ENCODE measurements around the genes JMJD6 and MGAT5B.

DNA sequence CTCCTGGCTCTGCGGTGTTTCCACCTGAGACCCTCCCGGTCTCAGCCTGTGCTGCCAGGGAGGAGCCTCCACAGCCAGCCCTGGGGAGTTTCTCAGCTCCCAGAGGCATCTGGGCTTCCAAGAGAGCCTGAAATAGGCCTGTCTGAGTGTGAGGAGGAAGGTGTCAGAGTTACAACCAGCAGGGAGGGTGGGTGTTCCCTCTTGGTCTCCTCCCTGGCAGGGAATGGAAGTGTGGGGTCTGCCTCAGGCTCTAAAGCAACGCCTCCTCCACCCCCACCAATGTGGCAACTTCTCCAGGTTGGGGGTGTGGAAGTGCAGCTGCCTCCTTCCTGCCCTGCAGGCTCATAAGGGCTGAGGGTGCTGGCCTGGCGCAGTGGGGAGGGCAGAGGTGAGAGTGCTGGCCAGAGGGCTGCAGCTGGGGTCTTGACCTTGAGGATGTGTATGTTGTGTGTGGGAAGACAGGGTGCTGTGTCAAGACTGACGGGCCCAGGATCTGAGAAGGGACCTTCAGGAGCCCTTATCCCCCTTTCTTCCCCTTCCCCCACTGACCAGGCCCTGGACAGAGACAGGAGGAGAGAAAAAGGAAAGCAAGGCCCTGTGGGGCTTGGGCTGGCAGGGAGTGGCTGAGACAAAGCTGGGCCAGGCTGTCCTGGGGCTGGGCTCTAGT is 2.5 kb downstream of the CYGB start:
- RRBS = no CpG with 5 or more reads among the region's 5 CpGs

DNA sequence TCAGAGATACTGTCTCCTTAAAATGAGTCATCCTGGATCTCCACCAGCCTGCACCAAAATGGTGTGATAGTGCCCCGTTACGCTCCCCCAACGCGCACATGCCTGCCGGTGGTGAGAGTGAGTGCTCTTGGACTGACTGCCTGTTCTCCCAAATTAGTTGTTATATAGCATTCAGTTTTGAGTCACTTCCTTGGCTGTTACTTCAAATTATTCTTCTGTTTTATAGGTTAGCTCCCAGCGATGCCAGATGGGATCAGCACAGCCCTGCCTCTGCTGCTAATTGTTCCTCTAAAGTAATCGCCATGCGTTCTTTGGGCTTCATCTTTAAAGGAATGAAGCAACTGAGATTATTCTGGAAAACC is 22.8 kb downstream of the ST6GALNAC2 start:
- RRBS = no CpG with 5 or more reads among the region's 8 CpGs

GRCh38 chr17:76564641-76565561 is 20.8 kb downstream of the ST6GALNAC2 start:
- RRBS = no CpG with 5 or more reads among the region's 9 CpGs

GRCh38 chr17:76565562-76566666 is 19.7 kb downstream of the ST6GALNAC2 start:
- RRBS = no CpG with 5 or more reads among the region's 15 CpGs

- RRBS = no CpG with 5 or more reads among the region's 6 CpGs
These were observed 4.2 kb downstream of the ST6GALNAC2 start for GRCh38 chr17:76581417-76581862.

DNA sequence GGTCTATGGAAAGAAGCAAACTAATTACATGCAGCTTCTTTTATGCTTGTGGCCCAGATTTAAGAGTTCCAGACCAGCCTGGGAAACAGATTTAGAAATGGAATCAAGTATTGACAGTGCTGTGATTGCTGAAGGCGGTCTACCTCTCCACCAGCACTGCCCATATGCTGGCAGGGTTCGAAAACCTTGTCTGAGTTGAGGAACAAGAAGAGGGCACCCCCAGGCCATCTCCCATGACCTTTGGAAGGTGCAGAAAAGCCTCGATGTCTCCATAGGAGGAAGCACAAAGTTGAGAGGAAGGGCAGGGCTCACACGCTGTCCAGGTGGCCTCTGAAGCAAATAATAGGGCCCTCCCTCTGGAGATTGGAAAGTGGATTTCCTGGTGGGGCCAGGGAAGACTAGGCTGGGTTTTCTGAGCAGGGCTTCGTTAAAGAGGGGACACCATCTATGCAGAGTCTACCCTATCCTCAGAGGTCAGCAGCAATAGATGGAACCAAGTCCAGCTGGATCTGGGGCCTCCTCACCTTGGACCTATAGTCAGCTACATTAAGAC is 14.5 kb upstream of the ST6GALNAC1 start:
- RRBS = no CpG with 5 or more reads among the region's 5 CpGs

DNA sequence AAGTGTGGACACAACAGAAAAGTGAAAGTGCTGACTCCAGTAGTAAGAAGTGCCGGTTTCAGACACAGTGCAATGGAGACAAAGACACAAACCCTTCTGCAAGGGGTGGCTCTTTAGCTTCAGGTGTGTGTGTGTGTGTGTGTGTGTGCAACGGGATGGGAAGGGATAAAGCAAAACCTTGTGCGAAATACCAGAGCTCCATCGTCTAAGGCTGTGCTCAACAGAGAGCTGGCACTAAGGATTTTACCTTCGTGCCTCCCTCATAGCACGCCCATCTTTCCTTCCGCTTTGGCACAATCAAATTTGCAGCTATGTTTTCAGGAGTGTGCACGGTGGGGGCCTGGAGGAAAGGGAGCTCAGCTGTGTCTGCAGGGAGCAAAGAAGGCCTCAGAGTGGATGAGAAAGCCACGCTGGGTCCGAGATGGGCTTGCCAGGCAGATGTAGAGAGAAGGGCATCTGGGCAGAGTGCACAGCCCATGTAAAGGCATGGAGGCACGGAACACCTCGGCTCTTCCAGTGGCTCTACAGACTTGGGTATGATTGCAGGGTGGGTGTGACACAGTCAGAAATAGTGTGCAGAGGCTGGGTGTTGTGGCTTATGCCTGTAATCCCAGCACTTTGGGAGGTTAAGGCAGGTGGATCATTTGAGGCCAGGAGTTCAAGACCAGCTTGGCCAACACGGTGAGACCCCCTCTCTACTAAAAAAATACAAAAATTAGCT is 15.4 kb downstream of the MXRA7 start:
- RRBS = no CpG with 5 or more reads among the region's 13 CpGs

- RRBS = no CpG with 5 or more reads among the region's 27 CpGs
These were observed 754 bp downstream of the MXRA7 start for GRCh38 chr17:76709904-76710517.

DNA sequence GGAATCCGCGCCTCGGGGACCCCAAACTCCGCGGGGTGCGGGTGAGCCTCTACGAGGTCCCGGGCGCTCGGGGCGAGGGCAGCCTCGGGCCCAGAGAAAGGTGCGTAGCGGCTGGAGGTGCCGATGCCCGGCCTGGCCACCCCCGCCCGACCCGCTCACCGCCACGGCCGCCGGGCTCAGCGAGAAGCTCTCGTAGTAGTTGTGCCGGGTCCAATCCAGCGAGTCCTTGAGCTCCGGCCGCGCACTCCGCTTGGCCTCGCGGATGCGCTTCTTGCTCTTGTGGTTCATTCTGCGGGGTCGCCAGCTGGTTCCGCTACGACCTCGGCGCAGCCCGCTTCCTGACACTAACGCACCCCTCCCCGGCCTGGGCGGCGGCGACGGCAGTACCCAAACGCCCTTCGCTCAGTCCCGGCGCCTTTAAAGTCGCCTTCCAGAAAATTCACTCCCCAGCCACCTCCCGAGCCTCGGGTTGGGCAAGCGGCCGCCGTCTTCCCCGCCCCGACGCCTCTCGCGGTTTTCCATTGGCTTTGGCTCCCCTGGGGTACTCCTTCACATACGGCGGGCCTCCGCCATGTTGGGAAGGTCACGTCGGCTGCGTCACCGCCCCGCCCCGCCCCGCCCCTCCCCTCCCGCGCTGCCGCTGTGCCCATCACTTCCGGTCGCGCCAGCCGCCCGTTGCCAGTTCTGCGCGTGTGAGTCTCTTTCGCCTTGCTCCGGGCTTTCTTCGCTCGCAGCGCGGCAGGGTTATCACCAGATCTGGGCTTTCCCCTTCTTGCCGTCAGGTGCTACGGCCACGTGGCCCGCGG is at the start of gene JMJD6:
JMJD6 (minus strand) TSS at position 419 of the 806 bp plus-strand sequence.
- RRBS = 1% methylated on average over 40 of the region's 93 CpGs

DNA sequence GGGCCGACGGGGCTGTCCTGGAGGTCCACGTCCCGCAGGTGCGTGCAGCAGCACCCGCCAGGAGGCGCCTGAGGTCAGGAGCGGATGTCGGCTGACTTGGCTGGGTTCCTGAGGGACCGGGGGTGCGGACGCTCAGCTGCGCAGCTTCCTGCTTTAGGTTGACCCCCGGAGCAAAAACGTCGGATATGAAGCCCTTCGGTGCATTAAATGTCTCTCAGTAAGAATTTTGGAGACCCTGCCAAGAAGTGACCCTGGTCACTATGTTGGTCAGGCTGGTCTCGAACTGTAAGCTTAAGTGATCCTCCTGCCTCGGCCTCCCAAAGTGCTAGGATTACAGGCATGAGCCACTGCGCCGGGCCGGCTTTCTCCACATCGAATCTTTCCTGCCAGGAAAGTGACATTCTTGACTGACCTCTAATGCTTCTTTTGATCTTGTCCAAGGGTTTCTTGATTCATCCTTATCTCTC is 535 bp downstream of the METTL23 start:
- RRBS = 1% methylated on average over 5 of the region's 23 CpGs

DNA sequence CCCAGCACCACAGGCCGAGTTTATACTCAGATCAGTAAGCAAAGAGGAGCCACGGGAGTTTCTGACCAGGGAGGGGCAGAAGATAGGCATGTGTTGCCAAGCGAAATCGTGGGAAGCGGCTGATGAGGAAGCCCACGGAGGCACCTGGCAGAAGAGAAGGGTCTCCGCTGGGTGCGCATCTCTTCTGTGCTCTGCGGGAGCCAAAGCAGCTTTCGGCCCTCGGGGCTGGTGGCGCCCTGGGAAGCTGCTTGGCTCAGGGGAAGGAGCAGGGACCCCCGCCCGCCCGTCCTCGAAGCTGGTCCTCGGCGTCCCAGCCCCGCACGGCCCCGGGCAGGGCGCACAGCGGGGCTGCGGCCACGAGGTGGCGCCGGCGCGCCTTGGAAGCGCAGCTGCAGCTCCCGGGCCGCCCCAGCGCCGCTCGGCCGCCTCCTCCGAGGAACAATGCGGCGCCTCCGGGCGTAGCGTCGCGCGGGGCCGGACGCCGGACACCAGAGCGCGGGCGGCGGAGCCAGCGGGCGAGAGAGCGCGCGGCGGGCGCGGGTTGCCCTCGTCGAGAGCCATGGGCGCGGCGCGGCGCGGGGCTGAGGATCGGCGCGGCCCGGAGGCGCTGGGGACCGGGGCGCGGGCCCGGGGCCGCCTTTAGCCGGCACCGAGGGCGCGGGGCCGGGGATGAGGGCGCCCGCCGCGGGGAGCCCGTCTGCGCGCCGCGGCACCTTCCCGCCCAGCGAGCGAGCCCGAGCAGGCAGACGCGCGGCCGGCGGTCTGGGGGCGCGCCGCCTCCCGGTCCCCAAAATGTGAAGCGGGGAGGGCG is at the start of gene MGAT5B:
MGAT5B (plus strand) TSS at position 417 of the 811 bp plus-strand sequence.
- RRBS = 1% methylated on average over 33 of the region's 107 CpGs

DNA sequence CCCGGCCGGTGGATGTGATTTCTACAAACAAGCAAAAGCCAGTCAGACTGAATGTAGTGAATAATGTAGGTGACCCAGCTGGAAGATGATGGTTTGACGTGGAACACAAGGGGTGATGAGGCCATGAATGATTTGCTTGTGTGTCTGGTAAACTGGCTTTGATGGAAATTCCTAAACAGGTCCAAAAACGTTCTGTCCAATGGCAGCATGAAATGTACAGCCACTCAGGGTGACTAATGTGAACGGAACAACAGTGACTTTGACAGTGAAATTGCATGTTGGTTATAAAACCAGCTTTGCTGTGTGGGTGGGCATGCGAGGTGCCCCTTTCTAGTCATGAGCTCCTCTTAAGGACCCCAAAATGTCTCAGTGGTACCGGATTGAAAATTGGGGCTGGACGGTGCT is 976 bp upstream of the SEC14L1 start:
- RRBS = no CpG with 5 or more reads among the region's 8 CpGs

- RRBS = no CpG with 5 or more reads among the region's 11 CpGs
These were observed 2.2 kb downstream of the SEC14L1 start for GRCh38 chr17:77142602-77143702.

DNA sequence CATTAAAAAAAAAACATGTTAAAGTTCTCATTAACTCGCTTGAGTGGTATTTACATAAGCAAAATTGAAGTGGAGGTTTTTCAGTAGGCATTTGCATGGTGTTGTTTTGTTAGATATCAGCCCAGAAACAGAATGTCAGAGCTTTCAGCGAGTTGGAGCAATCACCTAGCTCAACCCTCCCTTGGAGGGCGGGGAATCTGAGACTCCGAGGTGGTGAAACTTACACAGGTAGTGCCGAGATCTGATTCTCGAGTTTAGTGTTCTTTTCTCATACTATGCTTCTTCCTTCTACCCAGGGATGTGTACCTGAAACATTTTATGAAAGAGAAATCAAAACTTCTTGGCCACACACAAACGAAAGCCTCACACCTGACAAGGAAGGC is 6.6 kb downstream of the SEC14L1 start:
- RRBS = no CpG with 5 or more reads among the region's 7 CpGs

- RRBS = no CpG with 5 or more reads among the region's 3 CpGs
These were observed 28.9 kb downstream of the SEC14L1 start for GRCh38 chr17:77169616-77170110.

DNA sequence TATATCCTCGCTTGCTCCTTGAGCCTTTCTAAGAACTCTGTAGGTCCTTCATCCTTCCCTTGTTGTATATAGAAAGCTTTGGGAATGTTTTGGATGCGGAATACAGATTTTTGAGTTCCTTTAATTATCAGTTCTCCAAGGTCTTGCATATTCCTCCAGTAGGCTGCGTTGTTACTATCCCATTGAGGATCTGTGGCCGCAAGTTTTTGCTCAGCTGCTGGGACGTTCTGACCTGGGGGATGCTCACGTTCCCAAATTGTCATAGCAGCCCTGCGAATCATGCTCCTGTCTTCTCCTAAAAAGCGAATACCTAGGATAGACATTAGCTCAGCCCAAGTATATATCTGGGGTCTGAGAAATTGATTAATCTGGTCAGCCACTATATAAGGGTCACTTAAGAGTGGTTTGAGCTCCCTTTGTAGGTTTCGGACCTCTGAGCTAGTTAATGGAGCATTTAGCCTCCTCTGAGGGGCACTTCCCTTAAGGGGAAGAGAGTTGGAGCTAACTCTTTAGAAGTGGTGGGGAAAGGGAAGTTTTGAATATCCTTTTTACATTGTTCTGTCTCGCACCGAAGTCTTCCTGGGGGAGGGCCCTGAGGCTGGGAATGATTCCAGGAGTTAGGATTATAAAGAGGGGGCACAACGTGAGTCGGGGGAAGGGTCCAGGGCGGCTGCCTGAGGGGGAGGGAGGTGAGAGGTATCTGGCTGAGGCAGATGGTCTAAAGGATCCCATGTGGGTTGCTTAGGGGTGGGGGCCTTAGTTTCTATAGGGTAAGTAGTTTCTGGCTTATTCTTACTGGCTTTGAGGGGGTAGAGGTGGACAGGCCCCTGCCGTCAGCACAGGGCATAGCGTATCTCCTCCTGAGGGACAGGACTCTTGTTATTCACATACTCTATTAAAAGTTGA is 32.2 kb downstream of the SEC14L1 start:
- RRBS = no CpG with 5 or more reads among the region's 16 CpGs

DNA sequence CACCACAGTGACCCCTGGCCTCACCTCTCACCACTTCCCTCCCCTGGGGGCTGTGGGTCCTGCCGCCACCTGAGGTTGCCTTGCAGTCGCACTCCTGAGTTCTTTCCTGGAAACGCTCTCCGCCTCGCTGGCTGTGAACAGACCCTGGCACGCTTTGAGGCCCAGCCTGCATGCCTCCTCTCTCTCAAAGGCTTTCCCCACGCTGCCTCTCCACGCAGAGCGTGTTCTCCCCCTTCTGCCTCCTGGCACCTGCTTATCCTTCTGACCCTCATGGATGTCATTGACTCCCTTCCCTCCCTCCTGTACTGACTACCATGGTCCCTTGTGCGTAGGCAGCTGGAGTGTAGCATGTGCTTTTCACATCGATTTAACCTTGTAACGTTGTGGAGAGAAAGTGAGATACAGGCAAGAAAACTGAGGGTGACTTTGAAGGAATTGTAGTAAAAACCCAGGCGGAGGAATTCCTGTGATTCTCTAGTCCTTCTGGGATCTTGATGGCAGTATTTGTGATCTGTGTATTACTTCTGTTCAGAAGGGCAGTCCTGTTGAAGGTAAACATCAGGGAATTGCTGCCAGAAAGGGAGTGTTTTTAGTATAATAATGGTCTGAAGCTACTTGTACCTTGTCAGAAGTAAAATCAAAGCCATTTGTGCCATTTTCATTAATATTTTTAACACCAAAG is 45.6 kb downstream of the SEC14L1 start:
- RRBS = no CpG with 5 or more reads among the region's 13 CpGs

DNA sequence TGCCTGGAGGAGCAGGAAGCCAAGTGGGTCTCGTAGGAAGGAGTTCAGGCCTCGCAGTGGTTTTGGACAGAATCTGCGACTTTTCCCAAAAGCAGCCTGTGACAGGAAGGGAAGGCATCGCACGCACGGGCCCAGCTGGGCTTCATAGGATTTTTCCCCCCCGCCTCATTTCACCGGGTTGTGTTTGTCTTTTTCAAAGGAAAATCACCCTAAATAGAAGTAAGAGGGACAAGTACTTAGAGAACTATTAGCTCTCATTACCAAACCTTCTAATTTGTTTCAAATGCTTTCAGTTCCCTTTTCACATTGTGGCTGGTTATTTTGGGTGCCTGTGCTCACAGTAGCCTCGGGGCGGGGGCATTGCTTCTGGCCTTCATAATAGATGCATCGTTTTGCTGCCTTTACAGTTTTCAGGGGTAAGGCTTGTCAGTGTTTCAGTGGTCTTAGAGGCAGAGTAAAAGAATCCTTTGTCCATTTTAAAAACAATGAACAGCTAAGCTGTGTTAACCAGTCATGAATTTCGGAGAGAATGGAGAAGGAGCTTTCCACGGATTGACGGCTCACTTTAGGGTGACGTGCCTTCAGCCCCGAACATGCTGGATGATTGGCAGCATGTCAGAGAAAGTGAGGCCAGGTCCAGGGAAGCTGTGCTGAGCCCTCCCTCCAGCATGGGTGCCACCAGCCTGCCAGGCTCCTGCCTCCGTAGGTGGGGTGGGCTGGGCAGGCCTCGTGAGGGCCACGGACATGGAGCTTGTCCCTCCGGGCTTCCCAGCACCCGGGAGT is 68.8 kb upstream of the SEPTIN9 start:
- RRBS = no CpG with 5 or more reads among the region's 21 CpGs

GRCh38 chr17:77215139-77216062 is 65.9 kb upstream of the SEPTIN9 start:
- RRBS = no CpG with 5 or more reads among the region's 30 CpGs

- RRBS = 2% methylated on average over 8 of the region's 19 CpGs
These were observed 25.9 kb upstream of the SEPTIN9 start for GRCh38 chr17:77255329-77255923.